Thoracic aorta endothelial cell (primary cell): ENCODE results near the genes DZIP1 and HS6ST3.

- CAGE, long polyA plus RNA = no peak
Observed at GRCh38 chr13:94597355-94597689, 1.4 kb upstream of the TGDS start.

GRCh38 chr13:94710856-94711839 is 1.2 kb downstream of the SOX21 start:
- CAGE, long polyA plus RNA = no peak

- CAGE, long polyA plus RNA = no peak
Observed at GRCh38 chr13:95298205-95298548, 3.1 kb downstream of the ABCC4 start.

GRCh38 chr13:95633058-95633617 is 11.4 kb downstream of the DZIP1 start:
- CAGE, long polyA plus RNA = no peak

GRCh38 chr13:95644292-95645025 is at the start of gene DZIP1:
Gene DZIP1 (minus strand): TSS chr13:95644706.
- CAGE, long polyA plus RNA = no peak

- CAGE, long polyA plus RNA = no peak
Observed at GRCh38 chr13:95897890-95898602, 155.2 kb downstream of the UGGT2 start.

DNA sequence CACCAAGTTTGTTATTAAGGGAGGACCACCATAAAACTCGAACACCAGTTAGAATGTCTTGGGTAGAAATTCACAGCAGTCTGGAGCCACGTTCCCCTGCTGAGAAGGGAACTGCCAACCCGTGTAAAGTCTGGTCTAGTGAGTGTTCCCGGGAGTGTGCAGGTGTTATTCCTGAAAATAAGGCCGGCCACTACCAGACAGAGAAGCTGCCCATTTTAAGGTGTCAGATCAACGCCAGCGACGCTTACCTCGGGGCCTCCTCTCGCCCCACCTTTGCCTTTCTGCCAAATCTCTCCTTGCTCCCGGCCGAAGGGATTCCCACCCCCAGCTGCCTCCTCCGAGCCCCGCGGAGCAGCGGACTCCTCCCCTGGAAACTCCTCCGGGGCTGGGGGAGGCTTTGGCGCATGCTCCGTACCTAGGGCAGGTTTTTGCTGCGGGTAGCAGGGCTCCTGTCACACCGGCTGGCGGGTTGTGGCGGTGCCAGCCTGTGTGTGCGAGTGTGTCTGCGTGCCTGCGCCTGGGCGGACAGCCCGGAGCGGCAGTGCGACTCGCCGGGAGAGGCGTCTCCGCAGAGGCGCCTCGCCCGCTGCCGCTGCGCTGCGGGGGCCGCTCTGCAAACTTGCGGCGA is at the start of gene HS6ST3:
TSS of gene HS6ST3 (plus strand) at position 455 of the 628 bp plus-strand sequence.
- CAGE, long polyA plus RNA = no peak

DNA sequence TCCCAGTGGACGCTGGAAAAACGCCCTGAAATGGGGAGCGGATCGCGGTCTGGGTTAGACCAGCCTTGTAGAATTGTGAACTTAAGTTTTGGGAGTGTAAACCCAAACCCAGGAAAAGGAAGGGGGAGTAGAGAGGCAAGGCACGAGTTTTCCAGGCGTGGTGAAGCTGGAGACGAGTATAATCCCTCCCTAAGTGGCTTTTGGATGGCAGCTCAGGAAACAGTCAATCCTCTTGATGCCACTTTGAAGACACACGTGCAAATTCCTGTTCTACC is 1.9 kb downstream of the HS6ST3 start:
- CAGE, long polyA plus RNA = no peak

GRCh38 chr13:97220297-97221037 is 1.7 kb upstream of the MBNL2 start:
- CAGE, long polyA plus RNA = no peak

DNA sequence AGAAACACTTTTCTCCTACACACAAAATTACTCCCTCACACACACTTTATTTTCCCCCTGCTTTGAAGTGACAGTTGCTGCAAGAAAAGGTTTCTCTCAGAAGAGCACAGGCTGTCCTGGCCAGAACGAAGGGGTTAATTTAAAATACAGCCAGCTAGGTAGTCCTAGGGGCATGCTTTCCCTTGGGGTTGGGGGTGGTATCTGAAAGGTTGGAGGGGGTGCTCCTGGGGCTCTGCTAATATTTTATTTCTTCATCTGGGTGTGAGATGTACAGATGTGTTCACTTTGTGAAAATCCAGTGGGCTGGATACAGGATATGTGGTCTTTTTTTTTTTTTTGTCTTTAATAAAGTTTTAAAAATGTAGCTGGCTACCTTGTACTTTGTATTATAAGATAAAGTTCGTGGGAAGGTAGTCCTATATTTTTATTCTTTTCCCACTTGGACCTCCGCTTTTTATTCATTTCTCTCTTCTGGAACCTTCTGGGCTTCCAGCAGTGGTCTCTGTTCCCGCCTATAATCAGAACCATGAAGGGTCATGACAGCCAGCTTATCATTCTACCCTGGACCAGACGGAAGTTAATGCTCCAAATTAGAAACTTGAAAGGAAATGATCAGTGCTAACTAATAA is 14.2 kb downstream of the MBNL2 start:
- CAGE, long polyA plus RNA = no peak

GRCh38 chr13:97259575-97260713 is 37.8 kb downstream of the MBNL2 start:
- CAGE, long polyA plus RNA = no peak

- CAGE, long polyA plus RNA = no peak
Observed at GRCh38 chr13:97274689-97275512, 52.8 kb downstream of the MBNL2 start.

GRCh38 chr13:97308693-97309148 is 86.6 kb downstream of the MBNL2 start:
- CAGE, long polyA plus RNA = no peak

DNA sequence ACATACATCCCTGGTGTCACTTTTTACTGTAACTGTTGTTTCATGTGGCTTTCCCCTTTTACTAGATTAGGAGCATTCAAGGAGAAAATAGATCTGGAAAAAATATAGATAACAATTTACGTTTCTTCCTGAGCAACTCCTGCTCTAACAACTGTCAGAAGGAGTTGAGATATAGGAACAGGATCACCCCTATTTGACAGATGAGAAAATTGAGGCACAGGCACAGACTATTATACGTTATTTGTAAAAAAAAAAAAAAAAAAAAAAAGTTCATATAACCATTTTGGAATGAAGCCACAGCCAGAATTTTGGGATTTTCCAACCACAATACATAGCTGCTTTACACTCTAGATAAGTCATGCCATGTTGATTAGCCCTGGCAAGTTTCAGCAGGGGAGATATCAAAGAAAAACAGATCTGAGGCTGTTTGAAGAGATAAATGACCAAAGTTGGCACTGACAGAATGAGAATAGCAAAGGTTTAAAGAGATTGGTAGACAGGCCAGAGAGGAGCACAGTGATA is 105.2 kb downstream of the MBNL2 start:
- CAGE, long polyA plus RNA = no peak

DNA sequence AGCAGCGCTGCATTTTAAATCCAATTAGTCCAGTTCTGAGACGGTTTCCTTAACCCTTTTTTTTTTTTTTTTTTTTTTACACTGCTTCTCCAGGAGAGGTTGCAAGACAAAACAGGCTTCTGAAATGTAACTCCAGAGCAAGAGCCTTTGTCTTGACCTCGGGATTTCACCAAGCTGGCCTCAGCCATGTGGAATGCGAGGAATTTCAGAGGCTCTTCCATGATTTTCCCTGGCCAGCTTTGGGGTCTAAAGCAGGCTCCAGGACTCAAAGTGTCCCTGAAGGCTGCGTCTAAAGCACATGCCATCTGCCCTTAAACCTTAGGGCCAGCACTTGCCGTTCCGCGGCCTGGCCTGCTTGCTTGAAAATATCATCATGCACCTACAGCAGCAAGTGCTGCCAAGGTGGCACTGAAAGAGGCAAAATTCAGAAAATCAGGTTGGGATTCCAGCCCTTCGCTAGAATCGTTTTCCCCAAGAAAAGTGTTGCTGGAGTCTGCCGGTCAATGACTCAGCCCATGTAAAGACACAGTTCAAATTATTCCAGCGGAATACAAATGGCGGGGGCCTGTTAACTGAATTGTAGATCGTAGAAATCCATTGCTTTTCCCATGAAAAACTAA is 105.7 kb upstream of the RAP2A start:
- CAGE, long polyA plus RNA = no peak

GRCh38 chr13:97367457-97368021 is 66.4 kb upstream of the RAP2A start:
- CAGE, long polyA plus RNA = no peak

GRCh38 chr13:97371116-97371938 is 62.6 kb upstream of the RAP2A start:
- CAGE, long polyA plus RNA = no peak

- CAGE, long polyA plus RNA = no peak
Observed at GRCh38 chr13:97538401-97538659, 104.4 kb downstream of the RAP2A start.

DNA sequence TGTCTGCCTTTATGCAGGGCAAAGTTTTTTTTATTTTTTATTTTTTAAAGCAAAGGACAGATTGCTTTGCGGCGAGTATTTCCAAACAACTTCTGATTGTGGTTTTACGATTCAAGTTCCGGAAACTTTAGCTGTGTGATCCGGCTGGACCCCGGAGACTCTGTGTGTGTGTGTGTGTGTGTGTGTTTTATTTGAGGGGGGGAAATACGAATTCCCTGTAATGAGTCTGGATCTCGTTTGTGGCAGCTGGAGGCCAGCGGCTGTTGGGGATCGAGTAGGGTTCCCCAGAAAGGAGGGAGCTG is 1.1 kb downstream of the FARP1 start:
- CAGE, long polyA plus RNA = no peak

GRCh38 chr13:98239563-98240520 is 62.8 kb upstream of the RNF113B start:
- CAGE, long polyA plus RNA = no peak